Frontal cortex (tissue), 2 donors: ENCODE measurements around the gene TLE6.

DNA sequence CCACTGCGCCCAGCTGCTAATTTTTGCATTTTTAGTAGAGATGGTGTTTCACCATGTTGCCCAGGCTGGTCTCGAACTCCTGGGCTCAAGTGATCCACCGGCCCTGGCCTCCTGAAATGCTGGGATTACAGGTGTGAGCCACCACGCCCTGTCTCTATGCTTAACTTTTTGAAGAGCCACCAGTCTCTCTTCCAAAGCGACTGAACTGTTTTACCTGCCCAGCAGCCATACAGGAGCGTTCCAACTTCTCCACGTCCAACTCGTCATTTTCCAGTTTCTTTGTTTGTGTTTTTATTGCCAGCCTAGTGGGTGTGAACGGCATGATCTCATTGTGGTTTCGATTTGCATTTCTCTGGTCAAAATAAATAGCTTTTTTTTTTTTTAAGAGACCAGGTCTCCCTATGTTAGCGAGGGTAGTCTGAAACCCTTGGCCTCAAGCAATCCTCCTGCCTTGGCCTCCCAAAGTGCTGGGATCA, 4.0 kb upstream of the JSRP1 start:
- RAMPAGE, long total RNA: no peak

- RAMPAGE, long total RNA: no peak
Measured at GRCh38 chr19:2282584-2283318, 776 bp upstream of the PEAK3 start.

DNA sequence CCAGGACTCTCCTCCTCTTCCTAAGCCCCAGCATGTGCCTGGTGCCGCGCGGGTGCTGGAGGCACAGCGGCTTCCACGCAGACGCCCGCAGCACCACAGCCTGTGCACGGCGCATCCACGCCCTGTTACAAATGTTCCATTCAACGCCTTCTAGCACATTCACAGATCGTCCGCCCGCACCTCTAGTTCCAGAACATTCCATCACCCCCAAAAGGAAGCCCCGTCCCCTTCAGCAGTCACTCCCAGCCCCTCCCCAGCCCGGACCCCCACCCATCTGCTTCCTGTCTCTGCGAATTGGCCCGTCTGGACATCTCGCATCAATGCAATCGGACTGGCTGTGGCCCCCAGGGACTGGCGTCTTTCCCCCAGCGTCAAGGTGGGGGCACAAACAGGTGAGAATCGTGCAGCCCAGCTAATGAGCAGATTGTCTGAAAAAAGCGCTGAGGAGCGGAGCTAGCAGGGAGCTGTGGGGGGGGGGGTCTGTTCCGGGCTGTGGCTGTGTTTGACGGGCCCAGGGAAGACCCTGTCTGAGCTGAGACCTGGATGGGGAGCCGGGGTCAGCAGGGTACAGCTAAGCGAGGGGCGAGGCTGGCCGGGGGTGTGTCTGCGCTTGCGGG, 5.0 kb downstream of the LINGO3 start:
- RAMPAGE, long total RNA: no peak

GRCh38 chr19:2303506-2303983, 4.4 kb downstream of the LINGO3 start:
- RAMPAGE, long total RNA: no peak

- RAMPAGE, long total RNA: no peak
Measured at GRCh38 chr19:2305618-2306056, 2.3 kb downstream of the LINGO3 start.

DNA sequence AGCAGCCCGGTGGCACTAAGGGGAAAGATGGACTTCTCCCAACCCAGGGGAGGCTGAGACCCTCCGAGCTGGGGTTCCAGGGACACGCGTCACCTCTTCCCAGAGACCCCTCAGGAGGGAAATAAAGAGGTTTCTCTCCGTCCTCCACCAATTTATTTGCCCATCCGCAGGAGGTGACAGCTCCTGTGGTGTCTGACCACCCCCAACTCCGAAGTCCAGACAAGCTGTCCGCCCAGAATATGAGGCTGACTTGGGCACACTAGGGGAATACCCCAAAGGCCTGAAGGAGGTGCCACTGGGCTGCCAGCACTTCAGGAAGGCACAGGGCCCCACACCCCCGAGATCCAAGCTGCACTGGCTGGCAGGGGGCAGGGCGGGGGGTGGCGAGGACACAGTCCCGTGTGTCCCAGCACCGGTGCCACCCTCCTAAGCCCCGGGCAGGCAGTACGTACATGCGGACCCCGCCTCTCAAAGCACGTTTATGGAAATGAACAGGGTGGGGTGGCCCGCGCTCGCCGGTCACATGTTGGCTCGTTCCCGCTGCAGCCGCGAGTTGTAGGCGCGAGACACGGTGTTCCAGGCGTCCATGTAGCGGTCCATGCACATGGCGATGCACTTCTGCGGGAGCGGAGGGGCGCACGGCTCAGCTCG, 832 bp downstream of the TIMM13 start:
- RAMPAGE, long total RNA: no peak

DNA sequence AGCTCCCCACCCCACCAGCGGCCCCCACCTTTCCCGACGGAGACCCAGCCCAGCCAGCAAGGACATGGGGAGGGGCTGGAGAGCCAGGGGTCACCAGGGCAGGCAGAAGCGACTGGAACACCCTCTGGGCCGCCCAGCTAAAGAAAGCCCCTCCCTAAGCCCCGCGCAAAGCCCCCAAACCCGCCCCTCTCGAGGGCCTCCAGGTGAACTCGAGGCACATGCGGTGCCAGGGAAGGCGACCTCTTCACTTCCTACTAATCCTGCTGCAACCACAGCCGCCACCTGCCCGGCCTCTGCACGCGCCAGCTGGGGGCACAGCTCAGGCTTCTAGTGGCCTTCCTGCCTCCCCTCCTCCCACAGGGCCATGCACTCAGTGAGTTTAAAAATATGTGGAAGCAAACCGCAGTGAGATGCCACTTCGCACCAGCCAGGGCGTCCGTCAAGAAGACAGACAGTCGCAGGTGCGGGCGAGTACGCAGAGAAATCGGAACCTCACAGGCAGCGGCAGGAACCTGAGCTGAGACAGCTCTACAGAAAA, 10.5 kb downstream of the LMNB2 start:
- RAMPAGE, long total RNA: no peak

- RAMPAGE, long total RNA: no peak
Measured at GRCh38 chr19:2542310-2543135, 66.6 kb downstream of the GADD45B start.

GRCh38 chr19:2678008-2678485, 24.4 kb downstream of the GNG7 start:
- RAMPAGE, long total RNA: no peak

GRCh38 chr19:2762311-2762667, 20.8 kb downstream of the SGTA start:
- RAMPAGE, long total RNA: no peak

DNA sequence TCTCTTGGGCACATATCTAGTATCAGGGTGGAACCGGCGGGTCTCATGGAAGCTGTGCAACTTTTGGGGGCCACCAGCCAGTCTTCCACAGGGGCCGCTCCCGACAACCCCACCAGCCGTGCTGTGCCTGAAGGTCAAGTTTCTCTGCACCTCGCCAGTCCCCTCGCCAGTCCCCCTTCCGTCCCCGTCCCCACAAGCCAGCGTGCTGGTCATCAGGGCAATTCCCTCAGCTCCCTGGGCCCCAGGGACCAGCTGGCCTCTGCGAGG, 16.3 kb downstream of the SGTA start:
- RAMPAGE, long total RNA: no peak

DNA sequence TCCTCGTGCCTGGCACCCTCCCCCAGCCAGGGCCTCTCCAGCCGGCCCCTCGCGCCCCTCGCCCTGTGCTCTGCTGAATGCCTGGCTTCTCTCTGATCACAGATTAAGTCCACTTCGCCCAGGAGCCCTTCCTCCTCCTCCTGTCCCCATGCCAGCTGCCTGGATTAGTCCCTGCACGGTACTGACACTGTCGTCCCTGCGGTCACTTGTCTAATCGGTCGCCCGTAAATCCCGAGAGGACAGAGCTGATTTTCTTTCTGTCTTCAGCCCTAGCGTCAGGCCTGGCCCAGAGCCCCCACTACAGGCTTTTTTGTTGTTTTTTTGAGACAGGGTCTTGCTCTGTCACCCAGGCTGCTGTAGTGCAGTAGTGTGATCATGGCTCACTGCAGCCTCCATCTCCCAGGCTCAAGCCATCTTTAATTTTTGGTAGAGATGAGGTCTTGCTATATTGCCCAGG, 6.6 kb downstream of the THOP1 start:
- RAMPAGE, long total RNA: no peak

DNA sequence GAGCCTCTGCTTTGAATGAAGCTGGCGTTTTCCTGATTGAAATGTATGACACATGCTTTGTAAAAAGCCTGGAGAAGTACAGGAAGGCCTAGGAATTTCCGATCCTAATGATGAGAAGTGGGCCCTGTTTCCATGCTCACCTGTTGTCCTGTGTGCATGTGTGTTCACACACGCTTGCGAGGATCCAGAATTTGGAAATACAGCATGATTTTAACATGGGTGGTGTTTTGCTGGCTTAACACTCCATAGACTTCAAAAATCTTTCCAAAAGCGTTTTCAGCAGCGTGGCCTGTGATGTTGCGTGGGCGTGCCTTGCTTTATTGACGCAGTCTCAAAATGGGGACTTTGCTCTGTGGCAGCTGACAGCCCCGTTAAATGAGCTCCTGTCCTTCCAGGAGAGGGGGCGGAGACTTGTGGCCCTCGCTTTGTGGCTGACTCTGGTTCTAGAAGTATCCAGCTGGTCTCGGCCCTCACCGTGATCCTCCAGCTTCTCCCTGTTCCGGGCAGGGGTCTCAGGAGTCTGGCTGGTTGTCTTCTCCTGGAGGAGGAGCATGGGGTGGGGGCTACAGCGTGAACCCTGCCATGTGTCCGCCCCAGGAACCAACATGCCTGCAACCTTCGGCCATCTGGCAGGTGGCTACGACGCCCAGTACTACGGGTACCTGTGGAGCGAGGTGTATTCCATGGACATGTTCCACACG, 8.5 kb upstream of the ZNF554 start:
- RAMPAGE, long total RNA: no peak

GRCh38 chr19:2888726-2889336, 11.9 kb upstream of the ZNF57 start:
- RAMPAGE, long total RNA: no peak

GRCh38 chr19:2971170-2971602, 6.2 kb upstream of the TLE6 start:
- RAMPAGE, long total RNA: no peak

DNA sequence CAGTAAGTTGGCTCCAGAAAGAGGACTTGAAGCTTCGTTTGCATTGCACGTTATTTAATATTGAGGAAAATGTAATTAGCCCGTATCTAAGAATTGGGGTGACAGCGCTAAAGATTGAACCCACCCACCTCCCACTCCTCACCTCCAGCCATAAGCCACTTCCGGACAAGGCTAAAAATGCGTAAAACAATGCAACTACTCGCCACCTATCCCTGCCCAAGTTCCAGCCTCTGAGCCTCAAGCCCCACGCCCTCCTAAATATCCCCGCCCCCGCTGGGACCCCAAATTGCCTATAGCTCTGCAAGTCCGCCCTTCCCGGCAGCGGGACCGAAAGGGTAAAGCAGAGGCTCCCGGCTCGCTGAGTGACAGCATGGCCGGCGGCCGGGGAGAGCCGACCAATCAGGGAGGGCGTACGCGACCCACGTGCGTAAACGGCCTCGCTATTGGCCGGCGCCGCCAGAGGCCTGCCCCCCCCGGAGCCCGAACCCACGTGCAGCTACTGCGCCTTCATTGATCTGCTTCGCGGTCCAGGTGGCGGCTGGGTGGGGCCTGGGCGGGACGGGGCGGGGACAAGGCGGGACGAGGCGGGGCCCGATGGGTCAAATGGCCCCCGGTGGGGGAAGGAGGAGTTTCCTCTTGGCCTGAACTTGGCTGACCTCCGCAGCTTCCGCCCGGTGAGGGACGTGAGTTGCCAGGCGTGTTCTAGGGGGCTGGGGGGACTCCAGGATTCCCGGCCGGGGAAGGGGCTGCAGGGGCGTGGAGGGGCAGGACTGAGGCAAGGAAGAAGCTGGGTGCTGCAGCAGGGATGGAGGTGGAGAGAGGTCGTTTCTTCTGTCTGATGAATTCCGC, at the start of gene TLE6:
Gene TLE6, plus strand, starts transcription at position 628 of the 849 bp plus-strand sequence.
- RAMPAGE, long total RNA: no peak

- RAMPAGE, long total RNA: no peak
Measured at GRCh38 chr19:3024731-3025970, 3.9 kb downstream of the TLE2 start.

GRCh38 chr19:3053038-3054268, 8.8 kb downstream of the TLE5 start:
- RAMPAGE, long total RNA: no peak

DNA sequence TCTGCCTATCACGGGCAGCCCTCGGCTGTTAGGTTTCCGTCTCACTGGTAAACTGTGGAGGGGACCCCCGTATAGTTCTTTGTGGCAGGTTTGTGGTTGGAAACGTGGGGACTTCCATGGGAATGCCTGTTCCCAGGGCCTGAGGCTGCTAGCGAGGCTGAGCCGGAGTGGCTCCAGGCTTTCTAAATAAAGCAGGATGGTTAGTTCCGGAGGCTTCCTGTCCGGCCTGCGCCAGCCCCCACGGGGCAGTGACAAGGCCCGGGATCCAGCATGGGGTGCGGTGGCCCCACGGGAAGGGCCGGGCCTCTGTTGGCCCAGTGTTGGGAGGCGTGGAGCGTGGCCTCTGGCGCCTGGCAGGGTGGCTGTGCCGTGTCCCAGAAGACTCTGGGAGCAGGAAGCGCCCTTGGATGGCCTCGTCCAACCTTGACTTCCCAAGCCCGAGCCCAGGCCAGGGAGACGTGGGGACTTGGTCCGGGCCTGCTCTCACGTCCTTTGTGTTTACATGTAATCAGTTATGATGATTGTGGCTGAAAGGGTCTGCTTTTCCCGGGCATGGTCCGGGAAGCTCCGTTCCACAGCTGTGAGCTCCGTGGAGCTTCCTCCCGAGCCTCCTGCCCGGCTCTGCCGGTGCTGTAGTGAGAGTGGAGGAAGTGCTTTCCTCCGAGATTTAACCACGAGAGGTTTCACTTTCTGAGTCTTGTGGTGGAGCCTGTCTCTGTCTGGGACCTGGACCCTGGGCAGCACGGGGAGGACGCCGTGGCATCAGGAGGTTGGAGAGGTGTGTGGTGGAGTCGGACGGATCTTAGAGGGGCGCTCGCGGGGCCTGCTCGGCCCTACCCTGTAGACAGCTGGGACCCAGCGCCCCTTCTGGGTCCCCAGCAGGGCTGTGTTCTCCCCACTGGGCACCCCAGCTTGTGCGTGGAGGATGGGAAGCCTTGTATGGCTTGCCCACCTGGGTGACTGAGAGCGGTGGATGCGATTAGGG, 4.5 kb downstream of the GNA11 start:
- RAMPAGE, long total RNA: no peak

GRCh38 chr19:3100802-3101621, 6.8 kb downstream of the GNA11 start:
- RAMPAGE, long total RNA: no peak